Daoy (cell line): ENCODE measurements around the genes PPIA, MYO1G and CCDC201.

- RAMPAGE, long total RNA: no peak
Observed at GRCh38 chr7:44624178-44624805, 17.9 kb downstream of the OGDH start.

DNA sequence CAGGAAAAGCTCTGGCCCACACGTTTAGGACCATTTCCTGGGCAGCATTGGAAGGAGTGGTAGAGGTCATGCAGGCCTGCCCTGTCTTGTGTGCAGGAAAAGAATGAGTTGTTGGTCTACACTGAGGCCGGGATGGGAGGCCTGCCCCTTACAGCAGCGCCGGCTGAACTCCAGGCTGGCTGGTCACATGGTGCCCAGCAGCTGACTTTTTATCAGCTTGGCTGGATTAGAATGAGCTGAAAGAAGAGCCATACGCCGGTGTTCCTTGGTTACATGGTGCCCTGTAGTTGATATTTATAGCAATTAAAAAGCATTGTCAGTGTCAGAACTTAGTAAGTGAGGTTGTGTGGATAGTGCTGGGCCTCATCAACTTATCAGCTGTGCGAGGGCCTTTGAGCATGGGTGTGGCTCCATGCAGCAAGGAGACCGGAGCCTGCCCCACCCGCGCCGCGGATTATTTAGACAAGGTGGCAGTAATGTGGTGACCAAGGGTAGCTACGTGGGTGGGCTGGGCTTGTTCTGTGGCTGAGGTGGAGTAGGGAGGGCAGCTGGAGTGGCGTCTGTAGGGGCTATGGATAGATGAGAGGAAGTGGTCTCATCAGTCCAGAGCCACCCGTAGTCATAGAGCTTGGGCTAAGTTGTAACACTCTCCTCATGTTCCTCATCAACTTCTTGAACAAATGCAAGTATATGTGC lies 28.7 kb downstream of the OGDH start:
- RAMPAGE, long total RNA: no peak

DNA sequence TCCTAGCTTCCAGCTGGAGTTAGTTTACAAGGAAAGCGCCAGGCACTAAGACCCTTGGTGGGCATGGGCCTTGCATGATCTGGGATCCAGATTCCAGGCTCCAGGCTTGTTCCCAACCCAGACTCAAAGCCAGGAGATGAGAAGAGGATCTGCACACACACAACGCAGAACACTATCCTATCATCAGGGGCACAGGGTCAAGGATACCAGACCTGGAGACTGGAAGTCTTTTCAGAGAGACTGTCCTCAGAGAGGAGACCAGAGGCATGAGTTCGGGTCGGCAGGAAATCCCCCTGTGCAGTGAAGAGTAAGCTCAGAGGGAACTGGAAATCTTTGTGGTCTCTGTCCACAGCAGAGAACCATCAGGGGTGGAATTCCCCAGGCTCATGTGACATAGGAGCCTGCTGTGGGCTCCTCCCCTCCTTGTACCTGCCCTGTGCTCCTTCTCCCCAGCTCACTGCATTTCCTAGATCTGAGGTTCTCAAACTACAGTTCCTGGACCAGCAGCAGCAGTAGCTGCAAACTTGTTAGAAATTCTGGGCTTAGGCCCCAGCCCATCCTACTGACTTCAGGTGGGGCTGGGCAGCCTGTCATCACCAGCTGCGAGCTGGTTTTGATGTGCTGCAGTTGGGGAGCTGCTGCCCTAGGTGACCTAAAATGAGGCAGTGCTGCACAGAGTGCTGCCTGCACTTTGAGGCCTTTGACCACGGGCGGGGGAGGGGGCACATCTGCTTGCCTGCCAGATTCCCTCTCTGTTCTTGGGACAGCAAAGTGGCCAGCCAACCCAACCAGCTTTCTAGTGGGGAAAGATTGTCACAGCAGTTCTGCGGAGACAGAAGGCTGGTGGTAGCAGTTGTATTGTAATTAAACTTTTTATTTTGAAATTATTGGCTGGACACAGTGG lies 2.4 kb downstream of the ZMIZ2 start:
- RAMPAGE, long total RNA: no peak

- RAMPAGE, long total RNA: start-site peak on the plus strand at chr7:44796678-44796689, 25,557 and 6,703 reads in 2 replicates
Observed at GRCh38 chr7:44795616-44796811, at the start of gene PPIA. TSS of gene PPIA (plus strand) at chr7:44796681.

DNA sequence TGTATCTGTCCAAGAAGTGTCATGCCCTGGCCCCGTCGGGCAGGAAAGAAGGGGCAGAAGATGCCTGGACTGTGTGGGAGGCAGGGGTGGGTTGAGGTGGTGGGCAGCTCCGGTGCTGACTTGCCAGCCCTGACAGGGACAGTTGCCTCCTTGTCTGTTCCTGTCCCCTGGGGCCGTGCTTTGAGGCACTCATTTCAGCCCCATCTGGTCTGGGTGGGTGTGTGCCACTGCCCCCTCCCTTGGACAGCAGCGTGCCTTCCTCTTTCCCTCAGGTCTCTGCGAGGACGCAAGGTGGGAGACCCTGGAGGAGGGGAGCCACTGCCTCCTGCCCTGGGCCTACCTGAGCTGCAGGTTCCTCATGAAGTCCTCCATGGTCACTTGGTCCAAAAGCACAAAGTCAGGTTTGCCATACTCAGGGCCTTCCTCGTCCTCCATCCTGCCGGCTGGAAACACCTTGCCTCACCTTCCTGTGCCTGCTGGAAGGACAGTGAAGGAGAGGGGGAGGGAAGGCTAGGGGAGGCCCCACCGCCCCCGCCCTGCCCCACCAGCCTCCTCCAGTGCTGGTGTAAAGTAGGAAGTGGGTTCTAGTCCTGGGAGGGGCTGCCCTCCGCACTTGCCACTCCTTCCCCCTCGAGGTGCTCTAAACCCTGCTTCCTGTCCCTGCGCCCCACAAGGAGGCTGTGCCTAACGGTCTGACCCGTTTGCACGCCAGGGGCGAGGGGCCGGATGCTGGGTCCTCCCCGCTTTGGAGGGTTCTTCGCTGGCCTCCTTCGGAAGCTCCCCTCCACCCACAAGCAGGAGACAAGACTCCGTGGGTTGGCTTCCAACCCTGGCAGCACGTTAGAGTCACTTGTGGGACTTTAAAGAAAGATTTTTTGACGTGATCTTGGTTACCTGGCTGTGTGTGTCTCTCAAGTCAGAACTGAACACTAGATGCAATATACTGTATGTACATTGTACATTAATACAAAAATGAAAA lies at the start of gene MYO1G:
Gene MYO1G (minus strand): TSS at position 489 of the 979 bp plus-strand sequence.
- RAMPAGE, long total RNA: no peak

- RAMPAGE, long total RNA: no peak
Observed at GRCh38 chr7:44991654-44992409, 8.2 kb upstream of the CCM2 start.

DNA sequence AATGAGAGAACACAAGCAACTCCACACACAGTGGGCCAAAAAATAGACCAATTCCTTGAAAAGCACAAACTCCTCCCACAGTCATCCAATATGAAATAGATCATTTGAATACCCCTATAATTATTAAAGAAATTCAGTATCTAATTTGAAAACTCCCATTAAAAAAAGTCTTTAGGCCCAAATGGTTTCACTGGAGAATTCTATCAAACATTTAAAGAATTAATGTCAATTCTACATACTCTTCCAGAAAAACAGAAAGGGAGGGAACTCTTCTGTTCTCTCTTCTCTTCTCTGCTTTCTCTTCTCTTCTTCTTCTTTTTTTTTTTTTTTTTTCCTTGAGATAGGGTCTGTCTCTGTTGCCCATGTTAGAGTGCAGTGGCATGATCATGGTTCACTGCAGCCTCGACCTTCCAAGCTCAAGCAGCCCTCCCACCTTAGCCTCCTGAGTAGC lies 42.7 kb downstream of the CCM2 start:
- RAMPAGE, long total RNA: no peak

- RAMPAGE, long total RNA: no peak
Observed at GRCh38 chr7:45564496-45564960, 9.6 kb upstream of the ADCY1 start.

GRCh38 chr7:45685141-45685872 lies 111.1 kb downstream of the ADCY1 start:
- RAMPAGE, long total RNA: no peak

- RAMPAGE, long total RNA: no peak
Observed at GRCh38 chr7:45744348-45744988, 128.4 kb downstream of the CCDC201 start.

DNA sequence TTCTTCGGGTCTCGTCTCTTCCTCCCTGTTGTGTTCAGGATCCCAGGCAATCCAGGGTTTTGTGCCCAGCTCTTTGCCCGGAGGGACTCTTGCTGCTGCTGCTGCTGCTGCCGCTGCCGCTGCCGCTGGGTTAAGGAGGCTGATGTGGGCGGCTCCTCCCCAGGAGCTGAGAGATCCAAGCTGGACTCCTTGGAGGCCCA lies 6.9 kb downstream of the CCDC201 start:
- RAMPAGE, long total RNA: no peak

DNA sequence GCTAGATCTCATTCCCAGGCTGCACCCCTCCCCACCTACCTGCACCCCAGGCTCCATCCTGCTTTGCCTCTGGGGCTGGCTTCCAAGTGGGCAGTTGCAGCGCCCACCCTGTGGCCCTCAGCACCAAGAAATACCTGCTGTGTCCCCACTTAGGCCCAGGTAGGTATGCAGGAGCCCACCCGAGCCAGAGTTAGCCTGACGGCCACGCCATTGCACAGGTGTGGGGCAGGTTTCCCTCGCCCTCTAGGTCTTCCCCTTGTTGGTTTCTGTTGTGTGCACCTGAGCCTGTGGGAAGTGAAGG lies at the start of gene CCDC201:
Gene CCDC201 (minus strand): TSS at position 132 of the 301 bp plus-strand sequence.
- RAMPAGE, long total RNA: no peak

GRCh38 chr7:45885558-45886315 lies 2.6 kb upstream of the IGFBP1 start:
- RAMPAGE, long total RNA: no peak

DNA sequence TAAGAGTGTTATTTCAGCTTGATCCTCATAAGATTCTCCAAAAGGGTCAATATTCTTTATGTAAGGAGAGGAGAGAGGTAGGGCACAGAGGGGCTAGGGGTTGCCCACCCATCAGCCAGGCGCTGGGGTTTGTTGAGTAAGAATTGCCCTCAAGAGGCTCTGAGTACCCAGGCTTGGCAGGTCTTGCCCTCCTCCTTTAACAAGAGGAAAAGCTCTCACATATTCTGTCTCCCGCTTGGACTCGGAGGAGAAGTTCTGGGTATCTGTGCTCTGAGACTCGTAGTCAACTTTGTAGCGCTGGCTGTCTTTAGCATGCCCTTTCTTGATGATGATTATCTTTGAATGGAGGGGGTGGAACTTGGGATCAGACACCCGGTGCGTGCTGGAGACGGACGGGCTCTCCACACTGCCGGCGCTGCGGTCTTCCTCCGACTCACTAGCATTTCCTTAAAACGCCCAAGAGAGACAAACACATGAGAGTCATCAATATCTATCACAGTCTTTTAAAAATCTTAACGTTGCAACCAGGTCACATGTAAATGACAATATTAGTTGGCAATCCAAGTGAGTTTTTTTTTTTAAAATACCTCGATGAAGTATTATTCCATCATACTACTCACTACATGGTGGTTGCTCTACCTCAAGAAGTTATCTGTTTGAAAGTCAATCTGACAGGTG lies 3.9 kb downstream of the IGFBP3 start:
- RAMPAGE, long total RNA: no peak

- RAMPAGE, long total RNA: no peak
Observed at GRCh38 chr7:46215722-46216720, 294.9 kb upstream of the IGFBP3 start.

- RAMPAGE, long total RNA: no peak
Observed at GRCh38 chr7:46512537-46513360, 591.7 kb upstream of the IGFBP3 start.

- RAMPAGE, long total RNA: no peak
Observed at GRCh38 chr7:47236879-47237288, 345.0 kb downstream of the TNS3 start.

DNA sequence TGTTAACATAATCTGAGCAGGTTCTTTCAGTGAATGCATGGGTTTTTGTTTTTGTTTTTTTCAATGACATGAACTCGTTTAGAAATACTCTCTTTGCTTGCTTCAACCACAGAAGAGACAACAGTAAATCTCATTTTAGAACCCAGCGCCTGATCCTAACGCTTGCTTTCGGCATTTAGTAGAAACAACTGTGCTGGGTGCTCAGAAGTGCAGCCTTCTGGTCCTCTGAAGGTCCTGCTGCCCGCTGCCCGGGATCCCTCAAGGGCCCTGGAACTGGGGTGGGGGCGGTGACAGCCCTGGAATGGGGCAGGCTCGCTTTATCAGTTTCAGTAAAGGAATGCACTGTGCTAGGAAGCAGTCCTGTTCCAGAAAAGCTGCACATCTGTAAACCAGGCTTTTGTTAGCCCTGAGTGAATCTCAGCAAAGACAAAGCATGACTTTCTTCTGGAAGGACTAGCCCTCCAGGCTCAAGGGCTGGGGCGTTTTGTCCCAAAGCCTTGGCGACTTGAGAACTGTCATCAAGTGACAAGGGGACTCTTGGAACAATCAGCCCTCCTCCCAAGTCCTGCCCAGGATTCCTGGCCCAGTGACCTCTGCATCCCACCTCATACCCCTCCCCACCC lies 254.6 kb downstream of the TNS3 start:
- RAMPAGE, long total RNA: no peak

- RAMPAGE, long total RNA: no peak
Observed at GRCh38 chr7:47341517-47342373, 240.2 kb downstream of the TNS3 start.

GRCh38 chr7:47361515-47362293 lies 220.2 kb downstream of the TNS3 start:
- RAMPAGE, long total RNA: no peak